ENCODE measurements around a stretch of chr4.

DNA sequence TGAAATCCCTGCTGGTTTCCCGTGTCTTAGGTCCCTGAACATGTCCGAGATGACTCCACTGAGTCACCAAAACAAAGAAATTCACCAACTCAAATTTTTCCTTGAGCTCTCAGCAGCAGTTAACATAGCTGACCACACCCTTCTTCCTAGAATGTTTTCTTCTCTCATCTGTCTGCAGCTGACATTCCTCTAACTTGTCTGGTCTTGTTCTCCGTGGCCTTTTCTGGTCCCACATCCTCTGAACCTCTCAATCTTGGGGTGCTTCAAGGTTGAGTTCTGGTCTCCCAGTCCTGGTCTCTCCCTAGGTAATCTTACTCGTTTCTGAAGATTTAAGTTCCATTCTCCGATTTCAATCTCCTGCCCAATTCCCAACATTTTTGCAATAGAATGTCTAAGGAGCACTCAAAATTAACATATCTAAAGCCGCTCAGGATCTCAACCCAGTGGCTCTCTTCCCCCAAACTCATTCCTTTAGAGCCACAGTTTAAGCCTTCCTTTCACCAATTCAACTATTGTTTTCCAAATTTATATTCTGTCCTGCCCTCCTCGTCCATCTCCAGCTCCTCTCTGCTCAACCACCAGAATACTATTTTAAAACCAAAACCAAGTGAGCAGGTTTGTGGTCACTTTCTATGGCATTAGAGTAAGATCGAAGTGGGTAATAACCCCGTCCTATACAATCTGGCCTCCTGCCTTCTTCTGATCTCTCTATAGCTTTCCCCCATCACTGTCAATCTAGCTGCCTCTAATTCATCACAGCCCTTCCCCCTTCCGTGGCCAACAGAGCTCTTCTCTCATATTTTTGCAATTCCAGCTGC lies 1.3 kb downstream of the TRIML2 start:
- PRO-cap, result bidirectional peak, plus-strand start at position 466 of the sequence, minus-strand start at position 323 of the sequence

DNA sequence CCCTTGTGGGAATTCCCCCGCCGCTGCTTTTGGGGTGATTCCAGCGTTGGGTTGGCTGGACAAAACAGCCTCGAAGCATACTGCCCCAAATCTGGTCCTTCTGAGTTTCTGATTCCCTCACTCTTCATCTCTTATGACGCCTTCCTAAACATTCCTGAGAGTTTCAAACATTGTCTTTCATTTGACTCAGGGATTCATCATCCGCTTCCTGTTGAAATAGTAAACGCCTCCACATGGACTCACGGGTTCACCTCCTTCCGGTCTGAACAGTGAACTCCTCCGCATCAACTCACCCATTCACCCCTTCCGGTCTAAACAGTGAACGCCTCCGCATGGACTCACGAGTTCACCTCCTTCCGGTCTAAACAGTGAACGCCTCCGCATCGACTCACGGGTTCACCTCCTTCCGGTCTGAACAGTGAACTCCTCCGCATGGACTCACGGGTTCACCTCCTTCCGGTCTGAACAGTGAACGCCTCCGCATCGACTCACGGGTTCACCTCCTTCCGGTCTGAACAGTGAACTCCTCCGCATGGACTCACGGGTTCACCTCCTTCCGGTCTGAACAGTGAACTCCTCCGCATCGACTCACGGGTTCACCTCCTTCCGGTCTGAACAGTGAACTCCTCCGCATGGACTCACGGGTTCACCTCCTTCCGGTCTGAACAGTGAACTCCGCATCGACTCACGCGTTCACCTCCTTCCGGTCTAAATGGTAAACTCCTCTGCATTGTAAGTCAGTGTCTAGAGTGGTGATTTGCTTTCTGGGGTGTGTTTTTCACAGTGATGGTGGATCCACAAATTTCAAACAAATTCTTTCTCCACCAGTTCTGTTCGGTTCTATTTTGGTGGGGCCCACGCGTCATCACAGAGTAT lies 20.4 kb downstream of the TRIML1 start:
- PRO-cap, result no peak

GRCh38 chr4:188179521-188179982 lies 40.3 kb downstream of the TRIML1 start:
- PRO-cap, result no peak

DNA sequence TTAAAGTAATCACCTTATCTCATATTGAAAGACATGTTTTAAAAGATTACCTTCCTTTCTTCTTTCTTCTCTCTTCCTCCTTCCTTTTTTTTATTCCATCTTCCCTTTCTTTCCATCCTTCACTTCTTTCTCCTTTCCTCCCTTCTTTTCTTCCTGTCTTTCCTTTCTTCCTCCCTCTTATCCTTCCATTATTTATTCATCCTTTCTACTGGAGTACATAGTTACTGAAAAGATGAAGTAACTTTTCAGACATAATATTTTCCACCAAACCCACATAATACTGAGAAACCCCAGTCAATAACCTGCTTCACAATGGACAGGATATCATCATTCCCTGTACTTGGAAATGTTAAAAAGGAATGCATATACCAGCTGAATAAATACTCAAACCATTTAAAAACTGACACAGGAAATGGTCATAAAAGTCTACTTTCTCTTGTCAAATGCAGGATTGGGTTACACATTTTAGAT lies 821.0 kb downstream of the TRIML1 start:
- PRO-cap, result no peak

DNA sequence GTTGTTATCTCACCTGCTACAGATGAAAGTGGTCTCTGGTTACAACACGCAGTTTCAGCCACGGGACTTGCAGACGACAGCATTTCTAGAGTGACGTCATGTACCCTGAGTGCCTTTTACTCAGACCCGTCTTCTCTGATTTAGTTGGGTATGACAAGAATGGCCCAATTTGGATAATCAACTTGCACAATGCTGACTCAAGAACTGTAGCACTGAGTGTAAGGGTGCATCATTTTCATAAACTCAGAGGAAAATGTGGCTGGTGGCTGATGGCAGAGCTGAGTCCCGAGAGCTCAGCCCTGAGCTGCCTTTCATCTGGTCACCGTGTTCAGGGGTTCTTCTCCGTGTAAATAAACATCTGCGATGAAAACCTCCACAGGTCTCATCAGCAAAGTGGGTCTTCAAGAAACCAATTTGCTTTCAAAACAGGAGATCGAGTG lies 281.3 kb upstream of the FRG1 start:
- PRO-cap, result no peak

GRCh38 chr4:189942443-189942723 lies 1.7 kb downstream of the FRG1 start:
- PRO-cap, result no peak